HepG2 (cell line): ENCODE data around the genes NCS1 and PLPP7.

DNA sequence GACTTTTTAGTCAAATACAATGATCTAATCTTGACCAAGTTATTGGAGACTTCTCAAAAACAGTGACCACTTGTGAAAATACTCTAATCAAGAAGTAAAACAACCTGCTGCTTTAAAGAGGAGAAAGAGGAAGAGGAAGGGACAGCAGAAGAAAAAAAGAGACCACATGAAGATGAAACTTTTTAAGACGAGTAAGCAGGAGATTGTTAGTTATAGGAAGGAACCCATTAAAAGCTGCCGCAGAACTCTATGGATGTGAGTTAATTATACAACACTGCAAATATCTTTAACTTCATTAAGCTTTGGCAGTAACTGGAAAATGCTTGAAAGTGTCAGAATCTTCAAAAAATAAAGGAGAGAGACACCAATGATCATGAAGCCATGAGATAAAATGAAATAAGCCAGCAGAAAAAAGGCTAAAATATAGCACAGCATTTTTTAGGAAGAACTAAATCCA lies 2.4 kb upstream of the FNBP1 start:
- RRBS, 2 experiments = no CpG with 5 or more reads among the region's 2 CpGs
CAGE:
- cytosol, long polyA minus RNA = no peak
- cytosol, long polyA plus RNA = no peak
- long polyA plus RNA = no peak
- nucleus, long polyA minus RNA = no peak
- nucleus, long polyA plus RNA = no peak

GRCh38 chr9:130171856-130173033 lies at the start of gene NCS1:
TSS of gene NCS1 (plus strand) at chr9:130172404.
- RRBS, 2 experiments = 2 to 3% methylated on average over 49 to 56 of the region's 144 CpGs
CAGE:
- cytosol, long polyA minus RNA = start-site peak on the plus strand at chr9:130172377-130172411, 55 reads
- cytosol, long polyA plus RNA = start-site peak on the plus strand at chr9:130172367-130172412, 15 and 39 reads in 2 replicates
- long polyA plus RNA = start-site peak on the plus strand at chr9:130172367-130172411, 35 and 48 reads in 2 replicates
- nucleus, long polyA minus RNA = no peak
- nucleus, long polyA plus RNA = start-site peak on the plus strand at chr9:130172377-130172411, 10 and 20 reads in 2 replicates

- RRBS, 2 experiments = no CpG with 5 or more reads among the region's 10 CpGs
CAGE:
- cytosol, long polyA minus RNA = no peak
- cytosol, long polyA plus RNA = no peak
- long polyA plus RNA = no peak
- nucleus, long polyA minus RNA = no peak
- nucleus, long polyA plus RNA = no peak
Observed at GRCh38 chr9:130194160-130194643, 22.0 kb downstream of the NCS1 start.

DNA sequence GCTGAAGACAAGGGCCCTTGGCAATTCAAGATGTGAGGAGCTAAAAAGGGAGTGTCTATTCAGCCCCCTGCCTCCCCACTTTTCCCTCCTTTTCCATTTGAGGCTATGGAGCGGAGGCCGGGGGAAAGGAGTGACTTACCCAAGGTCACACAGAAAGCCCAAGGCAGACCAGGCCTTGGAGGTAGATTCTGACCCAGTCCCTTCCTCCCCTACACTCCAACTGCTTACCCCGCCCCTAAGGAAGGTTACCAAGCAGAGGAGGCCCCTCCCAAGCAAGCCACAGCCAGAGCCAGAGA lies 6.5 kb upstream of the ASS1 start:
- RRBS, 2 experiments = no CpG with 5 or more reads among the region's 3 CpGs
CAGE:
- cytosol, long polyA minus RNA = no peak
- cytosol, long polyA plus RNA = no peak
- long polyA plus RNA = no peak
- nucleus, long polyA minus RNA = no peak
- nucleus, long polyA plus RNA = no peak

- RRBS, 2 experiments = no CpG with 5 or more reads among the region's 15 CpGs
CAGE:
- cytosol, long polyA minus RNA = no peak
- cytosol, long polyA plus RNA = no peak
- long polyA plus RNA = no peak
- nucleus, long polyA minus RNA = no peak
- nucleus, long polyA plus RNA = no peak
Observed at GRCh38 chr9:130445530-130446075, 842 bp downstream of the ASS1 start.

GRCh38 chr9:130547227-130547757 lies 32.1 kb upstream of the FUBP3 start:
- RRBS, 2 experiments = no CpG with 5 or more reads among the region's 9 CpGs
CAGE:
- cytosol, long polyA minus RNA = no peak
- cytosol, long polyA plus RNA = no peak
- long polyA plus RNA = no peak
- nucleus, long polyA minus RNA = no peak
- nucleus, long polyA plus RNA = no peak

GRCh38 chr9:130576213-130576539 lies 3.2 kb upstream of the FUBP3 start:
- RRBS, 2 experiments = no CpG with 5 or more reads among the region's 4 CpGs
CAGE:
- cytosol, long polyA minus RNA = no peak
- cytosol, long polyA plus RNA = no peak
- long polyA plus RNA = no peak
- nucleus, long polyA minus RNA = no peak
- nucleus, long polyA plus RNA = no peak

DNA sequence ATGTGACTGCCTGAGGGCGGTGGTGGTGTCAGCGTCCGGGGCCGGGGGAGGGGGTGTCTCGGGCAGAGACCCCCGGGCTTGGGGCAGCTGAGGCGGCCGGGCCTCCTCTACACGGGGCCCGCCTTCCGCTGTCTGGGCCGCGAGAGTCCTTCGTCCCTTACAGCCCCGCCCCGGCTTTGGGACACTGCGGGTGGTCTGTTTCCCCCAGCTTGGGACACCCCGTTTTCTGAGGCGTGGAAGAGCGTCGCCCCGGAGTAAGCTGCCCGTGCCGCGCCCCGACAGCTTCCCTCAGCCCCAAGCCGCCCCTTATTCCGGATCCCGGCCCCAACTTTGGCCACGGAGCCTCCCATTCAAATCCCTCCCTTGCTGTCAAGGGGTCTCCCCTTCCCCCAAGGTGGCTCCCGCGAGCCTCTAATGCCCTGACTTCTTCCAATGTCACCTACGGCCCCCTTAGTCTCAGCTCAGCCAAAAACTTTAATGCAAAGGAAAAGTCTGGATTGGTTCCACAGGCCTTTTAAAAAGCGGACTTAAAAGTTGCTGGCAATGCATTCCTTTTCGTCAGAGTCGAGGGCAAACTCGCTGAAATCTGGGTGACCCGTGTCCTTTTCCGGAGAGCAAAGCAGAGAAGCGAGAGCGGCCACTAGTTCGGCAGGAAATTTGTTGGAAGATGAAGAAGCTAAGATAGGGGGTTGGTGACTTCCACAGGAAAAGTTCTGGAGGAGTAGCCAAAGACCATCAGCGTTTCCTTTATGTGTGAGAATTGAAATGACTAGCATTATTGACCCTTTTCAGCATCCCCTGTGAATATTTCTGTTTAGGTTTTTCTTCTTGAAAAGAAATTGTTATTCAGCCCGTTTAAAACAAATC lies 19.8 kb downstream of the EXOSC2 start:
- RRBS, 2 experiments = 1 to 2% methylated on average over 24 of the region's 44 CpGs
CAGE:
- cytosol, long polyA minus RNA = no peak
- cytosol, long polyA plus RNA = no peak
- long polyA plus RNA = start-site peak on the plus strand centred at position 694 of the sequence, 117 bp wide, 33 and 35 reads in 2 replicates
- nucleus, long polyA minus RNA = no peak
- nucleus, long polyA plus RNA = no peak

DNA sequence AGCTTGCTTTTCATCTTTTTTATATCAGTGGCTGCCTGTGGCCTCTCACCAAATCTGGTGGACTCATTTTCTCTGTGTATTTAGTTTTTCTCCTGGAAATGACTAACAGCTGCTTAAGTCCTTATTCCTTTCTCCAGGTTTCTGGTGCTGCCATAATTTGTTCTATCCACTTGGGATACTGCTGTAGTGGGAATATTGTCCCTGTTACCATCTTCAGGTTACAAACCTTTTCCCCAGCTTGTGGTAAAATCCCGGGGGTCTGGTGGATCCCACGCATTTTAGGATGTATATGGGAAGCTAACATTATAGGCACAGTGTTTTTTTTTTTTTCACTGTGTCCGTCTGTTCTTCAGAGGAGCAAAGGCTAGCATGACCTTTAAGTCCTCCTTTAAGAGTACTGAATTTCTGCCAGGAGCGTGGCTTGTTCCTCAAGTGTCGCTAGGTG lies 38.9 kb downstream of the EXOSC2 start:
- RRBS, 2 experiments = no CpG with 5 or more reads among the region's 5 CpGs
CAGE:
- cytosol, long polyA minus RNA = no peak
- cytosol, long polyA plus RNA = no peak
- long polyA plus RNA = no peak
- nucleus, long polyA minus RNA = no peak
- nucleus, long polyA plus RNA = no peak

DNA sequence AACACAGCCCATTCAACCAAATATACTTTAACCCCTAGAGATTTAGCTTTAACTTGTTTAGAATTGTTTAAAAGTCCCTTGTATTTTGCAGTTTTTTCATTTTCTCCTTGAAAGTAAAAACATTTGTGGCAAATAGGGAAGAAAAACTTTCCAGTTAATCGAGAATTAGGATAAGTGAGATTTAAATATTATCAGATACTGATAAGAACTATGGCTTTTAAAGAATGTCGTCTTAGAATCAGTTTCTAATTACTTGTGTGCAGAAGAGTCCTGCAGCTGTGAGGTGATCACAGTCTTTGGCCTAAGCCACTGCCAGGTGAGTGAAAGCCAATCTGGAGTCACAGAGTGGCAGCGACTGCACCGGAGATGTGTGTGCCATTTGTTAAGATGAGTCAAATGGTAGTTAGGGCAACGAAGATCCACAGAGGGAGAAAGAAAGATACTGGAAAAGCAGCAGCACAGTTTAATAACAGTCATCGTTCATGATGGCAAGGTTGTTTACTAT lies 56.1 kb upstream of the ABL1 start:
- RRBS, 2 experiments = no CpG with 5 or more reads among the region's 6 CpGs
CAGE:
- cytosol, long polyA minus RNA = no peak
- cytosol, long polyA plus RNA = no peak
- long polyA plus RNA = no peak
- nucleus, long polyA minus RNA = no peak
- nucleus, long polyA plus RNA = no peak

GRCh38 chr9:130846154-130847132 lies 11.4 kb downstream of the ABL1 start:
- RRBS, 2 experiments = 88 to 94% methylated on average over 2 to 3 of the region's 16 CpGs
CAGE:
- cytosol, long polyA minus RNA = no peak
- cytosol, long polyA plus RNA = no peak
- long polyA plus RNA = no peak
- nucleus, long polyA minus RNA = no peak
- nucleus, long polyA plus RNA = no peak

GRCh38 chr9:130866337-130866896 lies 30.2 kb downstream of the QRFP start:
- RRBS, 2 experiments = no CpG with 5 or more reads among the region's 7 CpGs
CAGE:
- cytosol, long polyA minus RNA = no peak
- cytosol, long polyA plus RNA = no peak
- long polyA plus RNA = no peak
- nucleus, long polyA minus RNA = no peak
- nucleus, long polyA plus RNA = no peak

GRCh38 chr9:131177323-131178527 lies 52.3 kb downstream of the NUP214 start:
- RRBS, 2 experiments = no CpG with 5 or more reads among the region's 8 CpGs
CAGE:
- cytosol, long polyA minus RNA = no peak
- cytosol, long polyA plus RNA = no peak
- long polyA plus RNA = no peak
- nucleus, long polyA minus RNA = no peak
- nucleus, long polyA plus RNA = no peak

- RRBS, 2 experiments = no CpG with 5 or more reads among the region's 13 CpGs
CAGE:
- cytosol, long polyA minus RNA = no peak
- cytosol, long polyA plus RNA = no peak
- long polyA plus RNA = no peak
- nucleus, long polyA minus RNA = no peak
- nucleus, long polyA plus RNA = no peak
Observed at GRCh38 chr9:131218913-131220123, 57.0 kb downstream of the FAM78A start.

DNA sequence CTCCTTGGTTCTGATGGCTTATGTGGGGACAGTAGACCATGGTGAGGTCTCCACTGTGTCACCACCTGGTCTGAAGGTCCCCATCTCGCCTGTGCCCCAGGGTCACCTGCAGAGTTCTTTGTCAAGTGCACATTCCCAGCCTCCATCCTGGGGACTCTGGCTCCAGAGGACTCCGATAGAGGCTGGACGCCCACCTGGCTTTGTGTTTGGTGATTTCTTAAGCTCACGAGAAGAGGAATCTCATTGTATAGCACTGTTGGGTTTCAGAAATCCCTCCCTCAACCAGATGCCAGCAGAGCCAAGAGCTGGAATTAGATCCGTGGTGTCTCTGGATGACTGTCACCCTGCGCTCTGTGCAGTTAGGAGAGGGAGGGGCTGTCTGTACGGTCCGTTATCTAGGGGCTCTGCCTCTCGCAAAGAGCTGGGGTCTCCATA lies 41.6 kb downstream of the FAM78A start:
- RRBS, 2 experiments = no CpG with 5 or more reads among the region's 9 CpGs
CAGE:
- cytosol, long polyA minus RNA = no peak
- cytosol, long polyA plus RNA = no peak
- long polyA plus RNA = no peak
- nucleus, long polyA minus RNA = no peak
- nucleus, long polyA plus RNA = no peak

DNA sequence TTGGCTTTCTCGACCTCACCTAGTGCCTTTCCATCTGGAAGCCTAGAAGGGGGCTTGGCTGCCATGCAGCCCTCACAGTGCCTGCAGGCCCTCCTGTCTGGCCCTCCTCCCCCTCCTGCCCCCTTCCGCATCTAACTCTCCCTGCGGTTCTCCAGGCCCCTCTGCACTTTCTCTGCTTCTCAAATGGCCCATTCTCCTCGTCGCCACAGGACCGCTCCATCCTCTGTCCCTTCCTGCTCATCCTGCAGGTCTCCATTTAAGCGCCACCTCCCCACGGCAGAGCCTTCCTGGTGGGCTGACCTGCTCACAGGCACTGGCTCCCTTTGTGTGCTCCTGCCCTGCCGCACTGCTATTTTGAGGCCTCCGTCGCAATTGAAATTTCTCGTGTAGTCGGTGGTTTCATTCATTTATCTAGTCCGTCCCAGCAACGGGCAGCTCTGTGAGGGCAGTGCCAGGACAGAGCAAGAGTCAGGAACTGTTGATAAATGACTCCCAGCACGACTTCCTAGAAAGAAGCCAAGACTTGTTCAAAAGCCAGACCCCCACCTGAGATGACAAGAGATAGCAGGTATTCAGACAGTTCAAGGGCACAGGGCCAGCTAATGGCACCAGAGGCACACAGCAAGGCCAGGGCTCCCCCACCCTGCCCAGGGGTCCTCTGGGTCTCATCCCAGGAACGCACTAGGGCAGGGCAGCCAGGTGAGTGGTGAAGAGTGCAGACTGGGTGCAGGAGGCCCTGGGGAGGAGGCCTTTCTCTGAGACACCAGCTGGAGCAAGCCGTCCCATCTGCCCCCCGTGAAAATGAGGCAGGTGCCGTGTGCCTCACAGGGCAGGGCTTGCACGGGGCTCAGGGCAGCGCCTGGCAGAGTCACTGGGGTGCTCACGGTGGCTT lies 37.1 kb downstream of the FAM78A start:
- RRBS, 2 experiments = no CpG with 5 or more reads among the region's 23 CpGs
CAGE:
- cytosol, long polyA minus RNA = no peak
- cytosol, long polyA plus RNA = no peak
- long polyA plus RNA = no peak
- nucleus, long polyA minus RNA = no peak
- nucleus, long polyA plus RNA = no peak

- RRBS, 2 experiments = no CpG with 5 or more reads among the region's 21 CpGs
CAGE:
- cytosol, long polyA minus RNA = no peak
- cytosol, long polyA plus RNA = no peak
- long polyA plus RNA = no peak
- nucleus, long polyA minus RNA = no peak
- nucleus, long polyA plus RNA = no peak
Observed at GRCh38 chr9:131266049-131266809, 10.1 kb downstream of the FAM78A start.

GRCh38 chr9:131275059-131275835 lies 1.1 kb downstream of the FAM78A start:
- RRBS, 2 experiments = 29 to 33% methylated on average over 3 of the region's 21 CpGs
CAGE:
- cytosol, long polyA minus RNA = no peak
- cytosol, long polyA plus RNA = no peak
- long polyA plus RNA = no peak
- nucleus, long polyA minus RNA = no peak
- nucleus, long polyA plus RNA = no peak

- RRBS, 2 experiments = 27 to 28% methylated on average over 11 of the region's 45 CpGs
CAGE:
- cytosol, long polyA minus RNA = no peak
- cytosol, long polyA plus RNA = no peak
- long polyA plus RNA = no peak
- nucleus, long polyA minus RNA = no peak
- nucleus, long polyA plus RNA = no peak
Observed at GRCh38 chr9:131288799-131290029, at the start of gene PLPP7. TSS of gene PLPP7 (plus strand) at chr9:131289723.

- RRBS, 2 experiments = 6 to 8% methylated on average over 14 of the region's 52 CpGs
CAGE:
- cytosol, long polyA minus RNA = no peak
- cytosol, long polyA plus RNA = no peak
- long polyA plus RNA = no peak
- nucleus, long polyA minus RNA = no peak
- nucleus, long polyA plus RNA = no peak
Observed at GRCh38 chr9:131372745-131373552, 20.9 kb upstream of the PRRC2B start.